Vermiform appendix (tissue), 1 donor: Measurements from ENCODE around the genes RP9 and BBS9.

DNA sequence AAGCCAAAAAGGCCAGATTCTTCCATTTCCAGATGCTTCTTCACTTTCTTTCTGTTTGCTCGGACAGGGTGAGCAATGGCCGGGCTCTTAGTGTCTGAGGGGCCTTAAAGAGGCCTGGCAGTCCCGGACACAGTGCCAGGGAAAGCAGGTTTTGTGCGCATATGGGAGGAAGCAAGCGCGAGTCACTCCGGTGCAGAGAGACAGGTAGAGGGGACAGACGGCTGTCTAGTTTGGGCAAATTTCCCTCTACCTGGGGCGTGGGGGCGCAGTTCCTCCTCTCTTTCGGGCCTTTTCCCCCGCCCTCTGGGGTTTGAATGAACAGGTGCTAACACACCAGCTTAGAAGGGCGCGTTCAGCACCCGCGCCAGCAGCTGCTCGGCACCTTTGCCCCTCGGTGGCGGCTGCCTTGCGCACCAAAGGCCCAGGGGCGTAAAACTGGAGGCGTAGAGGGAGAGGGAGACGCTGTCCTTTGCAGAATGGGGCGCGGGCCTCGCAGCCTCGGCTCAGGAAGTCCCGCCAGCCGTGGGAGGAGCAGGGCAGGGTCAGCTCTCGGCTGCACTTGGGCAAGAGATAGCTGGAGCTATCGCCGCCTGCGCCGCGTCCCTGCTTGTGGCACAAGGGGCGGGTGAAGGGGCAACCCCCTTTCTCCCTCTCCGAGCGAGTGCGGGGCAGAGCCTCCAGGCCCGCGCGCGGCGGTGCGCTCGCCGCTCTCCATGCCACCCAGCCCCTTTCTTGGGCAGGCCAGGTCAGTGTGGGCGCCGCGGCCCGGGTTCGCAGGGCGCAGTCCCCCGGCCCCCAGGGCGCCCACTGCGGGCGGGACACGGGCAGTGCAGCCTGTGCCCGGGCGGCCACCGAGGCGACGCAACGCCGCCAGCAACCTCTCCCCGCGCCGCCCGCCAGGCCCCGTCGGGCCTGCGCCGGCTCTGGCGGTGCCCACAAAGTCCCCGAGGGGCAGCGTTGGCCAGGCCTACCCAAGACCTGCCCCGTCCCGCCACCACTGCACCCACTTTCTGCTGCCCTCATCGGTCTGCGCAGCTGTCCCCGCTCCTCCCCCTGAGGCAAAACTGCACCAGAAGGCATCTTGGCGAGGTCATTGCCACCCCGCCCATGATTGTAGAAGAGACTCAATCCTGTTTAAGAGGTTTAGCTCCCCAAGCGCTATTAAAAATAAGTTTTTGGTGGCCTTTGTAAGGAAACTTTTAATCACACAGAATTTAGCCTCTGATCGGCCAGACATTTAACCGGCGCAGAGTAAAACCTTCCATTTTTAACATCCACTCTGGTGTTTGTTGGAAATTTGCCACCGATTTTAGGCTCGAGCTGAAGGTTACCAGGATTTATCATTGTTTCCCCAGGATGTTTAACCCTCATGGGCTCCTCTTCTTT lies 4.1 kb downstream of the NEUROD6 start:
- PRO-cap: unidirectional peak, plus-strand start at position 180 of the sequence

DNA sequence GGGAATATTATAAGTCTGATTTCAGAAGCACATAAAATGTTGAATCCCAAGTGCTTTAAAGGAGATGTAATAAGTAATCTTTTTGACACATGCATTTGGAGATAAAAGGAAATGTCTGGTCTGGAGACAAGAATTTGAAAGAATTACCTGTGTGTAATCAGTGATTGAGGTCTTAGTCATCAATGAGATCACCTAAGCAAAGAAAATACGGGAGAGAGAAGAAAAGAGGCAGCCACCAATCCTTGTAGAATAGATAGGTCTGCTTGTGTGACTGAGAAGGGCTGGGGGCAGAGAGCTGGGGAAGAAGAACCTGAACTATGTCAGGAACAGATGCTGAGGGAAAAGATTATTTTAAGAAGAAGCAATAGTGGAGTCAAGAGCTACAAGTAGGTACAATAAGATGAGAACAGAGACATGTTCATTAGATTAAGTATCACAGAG lies 49.3 kb upstream of the ITPRID1 start:
- PRO-cap: no peak

DNA sequence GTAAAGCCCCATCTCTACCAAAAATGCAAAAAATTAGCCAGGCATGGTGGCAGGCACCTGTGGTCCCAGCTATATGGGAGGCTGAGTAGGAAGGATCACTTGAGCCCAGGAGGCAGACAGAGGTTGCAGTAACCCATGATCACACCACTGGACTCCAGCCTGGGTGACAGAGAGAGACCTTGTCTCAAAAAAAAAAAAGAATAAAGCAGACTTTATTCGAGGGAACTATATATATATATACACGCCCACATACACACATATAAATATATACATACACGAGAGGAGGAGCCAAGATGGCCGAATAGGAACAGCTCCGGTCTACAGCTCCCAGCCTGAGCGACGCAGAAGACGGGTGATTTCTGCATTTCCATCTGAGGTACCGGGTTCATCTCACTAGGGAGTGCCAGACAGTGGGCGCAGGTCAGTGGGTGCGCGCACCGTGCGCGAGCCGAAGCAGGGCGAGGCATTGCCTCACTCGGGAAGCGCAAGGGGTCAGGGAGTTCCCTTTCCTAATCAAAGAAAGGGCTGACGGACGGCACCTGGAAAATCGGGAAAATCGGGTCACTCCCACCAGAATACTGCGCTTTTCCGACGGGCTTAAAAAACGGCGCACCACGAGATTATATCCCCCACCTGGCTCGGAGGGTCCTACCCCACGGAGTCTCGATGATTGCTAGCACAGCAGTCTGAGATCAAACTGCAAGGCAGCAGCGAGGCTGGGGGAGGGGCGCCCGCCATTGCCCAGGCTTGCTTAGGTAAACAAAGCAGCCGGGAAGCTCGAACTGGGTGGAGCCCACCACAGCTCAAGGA lies 25.7 kb downstream of the LSM5 start:
- PRO-cap: no peak

DNA sequence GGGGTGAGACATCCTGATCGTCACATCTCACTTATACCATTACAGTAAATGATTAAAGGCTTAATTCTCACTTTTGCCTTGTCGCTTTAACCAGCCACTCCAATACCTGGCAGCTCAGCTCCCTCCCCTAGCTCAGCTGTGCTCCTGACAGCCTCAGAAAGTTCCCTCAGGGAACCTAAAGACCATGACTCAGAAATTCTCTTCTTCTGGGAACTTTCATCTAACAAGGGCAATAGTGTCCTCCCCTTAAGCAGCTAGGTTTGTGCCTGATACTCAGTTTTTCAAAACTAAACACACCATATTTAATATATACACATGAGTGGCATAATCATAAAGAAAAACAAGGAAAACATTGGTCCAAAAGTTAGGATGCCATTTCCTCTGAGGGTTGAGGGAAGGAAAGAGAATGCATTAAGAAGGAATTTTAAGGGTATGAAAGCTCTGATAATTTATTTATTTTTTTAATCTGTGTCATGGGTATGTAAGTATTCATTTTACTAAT lies 174.3 kb downstream of the AVL9 start:
- PRO-cap: no peak

DNA sequence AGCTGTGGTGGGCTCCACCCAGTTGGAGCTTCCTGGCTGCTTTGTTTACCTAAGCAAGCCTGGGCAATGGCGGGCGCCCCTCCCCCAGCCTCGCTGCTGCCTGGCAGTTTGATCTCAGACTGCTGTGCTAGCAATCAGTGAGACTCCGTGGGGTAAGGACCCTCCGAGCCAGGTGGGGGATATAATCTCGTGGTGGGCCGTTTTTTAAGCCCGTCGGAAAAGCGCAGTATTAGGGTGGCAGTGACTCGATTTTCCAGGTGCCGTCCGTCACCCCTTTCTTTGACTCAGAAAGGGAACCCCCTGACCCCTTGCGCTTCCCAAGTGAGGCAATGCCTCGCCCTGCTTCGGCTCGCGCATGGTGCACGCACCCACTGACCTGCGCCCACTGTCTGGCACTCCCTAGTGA lies 192.9 kb downstream of the AVL9 start:
- PRO-cap: no peak

DNA sequence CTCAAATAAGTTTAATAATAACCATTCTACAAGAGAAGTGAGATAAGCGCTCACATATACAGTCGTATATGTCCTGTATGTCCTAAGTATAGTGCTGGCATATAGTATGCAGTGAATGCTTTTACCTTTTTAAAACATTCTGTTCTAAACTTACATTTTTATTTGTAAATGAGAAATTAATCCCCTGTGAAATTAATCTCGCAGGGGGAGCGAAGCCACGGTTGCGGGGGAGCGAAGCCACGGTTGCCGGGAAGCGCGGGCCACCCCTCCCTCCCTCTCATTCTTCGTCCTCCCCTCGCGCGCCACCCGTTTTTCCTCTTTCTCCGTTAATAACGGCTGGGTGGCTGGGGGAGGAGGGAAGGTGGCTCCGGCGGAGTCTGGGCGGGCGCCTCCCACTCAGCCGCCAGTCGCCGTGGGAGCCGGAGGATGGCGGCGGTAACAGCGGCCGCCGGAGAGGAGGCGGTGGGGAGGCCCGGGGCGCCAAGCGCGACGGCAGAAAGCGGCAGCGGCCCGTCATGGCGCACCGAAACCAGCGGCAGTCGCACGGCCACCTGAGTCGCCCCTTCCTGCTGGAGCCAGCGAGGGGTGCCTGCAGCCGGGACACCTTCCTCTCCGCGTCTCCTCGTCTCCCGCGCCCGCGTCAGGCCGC lies 163.7 kb downstream of the KBTBD2 start:
- PRO-cap: unidirectional peak, plus-strand start at position 406 of the sequence

GRCh38 chr7:32862971-32863748 lies 28.4 kb downstream of the KBTBD2 start:
- PRO-cap: no peak

DNA sequence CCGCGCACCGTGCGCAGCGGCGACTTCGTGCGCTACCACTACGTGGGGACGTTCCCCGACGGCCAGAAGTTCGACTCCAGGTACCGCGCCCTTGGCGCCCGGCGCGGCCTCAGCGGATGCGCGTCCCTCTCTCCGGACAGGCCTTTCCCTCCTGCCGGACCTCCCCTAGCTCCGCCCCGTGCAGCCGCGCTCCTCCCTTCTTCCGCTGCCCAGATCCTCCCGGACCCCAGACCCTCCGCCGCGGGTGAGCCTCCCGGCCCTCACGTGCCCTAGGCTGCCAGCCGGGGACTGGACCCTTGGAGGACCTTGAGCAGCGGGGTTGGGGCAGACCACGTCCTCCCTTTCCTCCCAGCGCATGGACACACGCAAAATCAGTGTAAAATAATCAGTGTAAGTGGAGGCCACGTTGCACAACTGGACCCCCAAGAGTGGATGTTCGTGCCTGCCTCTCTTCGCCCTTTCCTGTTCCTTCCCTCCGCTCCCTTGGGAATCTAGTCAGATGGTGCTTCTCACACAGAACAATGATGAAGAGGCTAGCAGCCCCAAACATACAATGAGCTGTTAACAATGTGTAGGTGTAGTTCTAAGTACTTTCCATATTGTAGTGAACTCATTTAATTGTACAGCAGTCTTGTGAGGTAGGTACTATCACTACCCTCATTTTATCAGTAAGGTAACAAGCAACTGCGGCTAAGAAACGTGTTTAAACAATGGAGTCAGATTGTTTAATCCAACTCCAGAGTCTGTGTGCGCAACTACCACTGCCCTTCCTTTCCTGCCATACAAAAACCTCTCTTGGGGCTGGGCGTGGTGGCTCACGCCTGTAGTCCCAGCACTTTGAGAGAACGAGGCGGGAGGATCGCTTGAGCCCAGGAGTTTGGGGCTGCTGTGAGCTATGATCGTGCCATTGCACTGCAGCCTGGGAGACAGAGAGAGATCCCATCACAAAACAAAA lies 752 bp downstream of the FKBP9 start:
- PRO-cap: bidirectional peak, plus-strand start at position 229 of the sequence, minus-strand start at position 118 of the sequence; bidirectional peak, plus-strand start at position 835 of the sequence, minus-strand start at position 523 of the sequence

DNA sequence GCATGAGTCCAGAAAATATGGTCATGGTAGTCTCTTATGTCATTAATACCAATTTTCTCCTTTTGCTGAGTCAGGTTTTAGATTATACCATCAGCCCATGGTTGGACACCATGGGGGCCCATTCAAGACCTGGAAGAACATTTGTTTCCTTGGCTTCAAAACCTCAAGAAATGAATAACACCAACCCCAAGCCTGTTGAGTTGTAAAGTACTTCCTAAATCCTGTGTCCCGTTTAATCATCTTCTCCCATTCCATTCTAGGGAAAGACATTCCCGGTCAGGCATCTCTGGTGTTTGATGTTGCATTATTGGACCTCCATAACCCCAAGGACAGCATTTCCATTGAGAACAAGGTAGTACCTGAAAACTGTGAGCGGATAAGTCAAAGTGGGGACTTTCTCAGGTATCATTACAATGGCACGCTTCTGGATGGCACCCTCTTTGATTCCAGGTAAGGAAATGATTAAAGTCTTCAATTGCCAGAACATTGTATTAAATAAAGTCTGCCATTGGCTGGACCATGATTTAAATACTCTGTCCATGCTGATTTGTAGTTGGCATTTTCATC lies 22.9 kb downstream of the FKBP9 start:
- PRO-cap: no peak

GRCh38 chr7:33002464-33002981 lies 45.3 kb downstream of the FKBP9 start:
- PRO-cap: no peak

DNA sequence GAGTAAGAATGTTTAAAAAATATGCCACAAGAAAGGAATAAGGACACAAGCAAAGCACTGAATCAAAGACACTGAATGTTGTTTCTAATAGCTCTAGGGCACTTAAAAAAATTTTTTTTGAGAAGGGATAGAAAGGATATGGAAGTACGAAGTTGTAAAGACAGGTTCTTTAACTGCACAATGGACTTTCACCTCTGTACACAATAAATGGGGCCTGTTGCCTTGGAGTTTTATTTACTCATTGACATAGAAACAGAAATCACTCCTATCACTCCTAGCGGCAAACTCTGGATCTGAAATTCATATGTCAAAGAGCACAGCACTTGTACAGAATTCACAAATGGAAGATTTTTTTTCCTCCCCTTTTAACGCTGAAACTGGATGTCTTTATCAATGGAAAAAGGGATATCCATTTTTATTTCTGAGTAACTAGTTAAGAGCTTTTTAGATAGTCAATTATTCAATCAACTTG lies 18.3 kb downstream of the NT5C3A start:
- PRO-cap: no peak

GRCh38 chr7:33108687-33109964 lies at the start of gene RP9:
RP9 (minus strand) TSS chr7:33109404.
- PRO-cap: bidirectional peak, plus-strand start at chr7:33108980, minus-strand start at chr7:33108986; bidirectional peak, plus-strand start at chr7:33109523, minus-strand start at chr7:33109372

- PRO-cap: bidirectional peak, plus-strand start at chr7:33129586, minus-strand start at chr7:33129222
Observed at GRCh38 chr7:33128983-33130222, at the start of gene BBS9. BBS9 (plus strand) TSS chr7:33129564.

GRCh38 chr7:33726497-33727175 lies 178.7 kb upstream of the BMPER start:
- PRO-cap: no peak

DNA sequence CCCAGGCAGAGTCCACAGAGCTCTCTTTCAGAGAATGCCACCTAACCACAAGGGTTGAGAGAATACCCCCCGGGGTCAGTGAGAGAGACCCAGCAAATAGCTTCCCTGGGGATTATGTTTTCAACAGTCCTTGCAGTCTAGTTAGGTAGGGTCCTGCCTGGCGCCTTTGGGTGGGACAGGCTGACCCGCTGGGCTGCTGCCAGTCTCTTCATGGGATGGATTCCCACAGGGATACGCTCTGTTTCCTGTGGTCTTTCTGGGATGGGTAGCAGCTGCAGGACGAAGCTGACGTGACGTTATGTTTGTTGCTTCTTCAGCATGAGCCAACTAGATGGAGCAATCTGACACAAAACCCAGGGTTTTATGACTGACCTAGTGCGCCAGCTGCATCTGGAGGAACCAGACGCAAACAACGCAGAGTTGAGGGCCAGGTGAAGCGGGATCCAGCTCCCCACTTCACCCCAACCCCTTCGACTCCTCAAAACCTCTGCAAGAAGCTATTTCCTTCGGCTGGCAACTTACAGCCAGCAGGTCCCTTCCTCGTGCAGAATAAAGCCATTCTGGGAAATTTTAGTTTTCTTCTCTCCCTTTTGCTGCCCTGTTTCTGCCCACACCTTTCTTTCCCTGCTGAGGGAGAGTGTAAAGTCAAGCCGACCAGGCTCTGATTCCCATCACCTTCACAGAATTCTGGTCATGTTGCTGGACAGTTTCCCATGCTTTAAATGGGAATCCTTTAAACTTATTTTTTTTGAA lies 16.3 kb downstream of the BMPER start:
- PRO-cap: no peak

DNA sequence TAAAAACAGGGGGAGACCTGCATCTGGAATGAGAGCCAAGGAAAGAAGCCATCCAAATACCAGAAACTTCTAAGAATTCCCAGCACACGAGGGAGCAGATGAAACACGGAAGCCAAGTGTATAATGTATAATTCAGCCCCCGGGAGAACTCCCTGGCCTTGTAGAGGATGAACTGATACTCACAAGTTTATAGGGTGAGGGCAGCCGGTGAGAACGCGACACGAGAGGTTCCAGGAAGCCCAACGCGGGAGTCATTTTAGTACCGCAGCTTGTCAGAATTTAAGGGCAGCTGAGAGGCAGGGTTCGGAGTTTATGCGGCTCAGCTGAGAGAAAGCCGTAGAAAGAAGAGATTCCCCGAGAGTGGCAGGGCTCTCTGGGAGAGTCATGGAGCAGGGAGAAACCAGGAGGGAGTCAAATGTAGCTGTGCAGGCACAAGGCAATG lies 164.0 kb downstream of the NPSR1 start:
- PRO-cap: no peak

DNA sequence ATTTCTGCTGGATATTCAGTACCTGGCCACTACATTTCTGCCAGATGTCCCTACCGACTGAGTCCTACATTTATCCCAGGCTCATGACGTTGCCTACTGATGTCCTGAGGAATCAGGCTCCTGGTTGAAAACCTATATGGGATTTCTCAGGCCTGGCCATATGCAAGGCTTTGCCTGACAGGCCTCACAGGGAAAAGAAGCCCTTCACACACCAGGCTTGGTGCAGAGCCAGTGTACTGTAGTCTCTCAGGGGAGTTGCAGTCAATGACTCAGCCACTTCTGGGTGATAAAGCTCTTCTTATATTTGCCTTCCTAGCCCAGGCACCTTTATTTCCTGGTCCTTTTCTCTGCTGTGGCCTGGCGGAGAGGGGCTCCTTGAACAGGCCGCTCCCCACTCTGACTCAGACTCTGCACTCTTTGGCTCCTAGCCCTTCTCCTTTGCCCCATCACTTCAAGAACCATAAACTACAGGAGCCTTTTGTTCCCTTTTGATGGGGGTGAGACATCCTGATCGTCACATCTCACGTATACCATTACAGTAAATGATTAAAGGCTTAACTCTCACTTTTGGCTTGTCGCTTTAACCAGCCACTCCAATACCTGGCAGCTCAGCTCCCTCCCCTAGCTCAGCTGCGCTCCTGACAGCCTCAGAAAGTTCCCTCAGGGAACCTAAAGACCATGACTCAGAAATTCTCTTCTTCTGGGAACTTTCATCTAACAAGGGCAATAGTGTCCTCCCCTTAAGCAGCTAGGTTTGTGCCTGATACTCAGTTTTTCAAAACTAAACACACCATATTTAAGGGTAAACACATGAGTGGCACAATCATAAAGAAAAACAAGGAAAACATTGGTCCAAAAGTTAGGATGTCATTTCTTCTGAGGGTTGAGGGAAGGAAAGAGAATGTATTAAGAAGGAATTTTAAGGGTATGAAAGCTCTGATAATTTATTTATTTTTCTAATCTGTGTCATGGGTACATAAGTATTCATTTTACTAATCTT lies 33.4 kb downstream of the DPY19L1 start:
- PRO-cap: no peak

- PRO-cap: no peak
Observed at GRCh38 chr7:35419397-35419756, 165.5 kb upstream of the TBX20 start.

- PRO-cap: no peak
Observed at GRCh38 chr7:35624710-35625232, 70.2 kb downstream of the HERPUD2 start.

DNA sequence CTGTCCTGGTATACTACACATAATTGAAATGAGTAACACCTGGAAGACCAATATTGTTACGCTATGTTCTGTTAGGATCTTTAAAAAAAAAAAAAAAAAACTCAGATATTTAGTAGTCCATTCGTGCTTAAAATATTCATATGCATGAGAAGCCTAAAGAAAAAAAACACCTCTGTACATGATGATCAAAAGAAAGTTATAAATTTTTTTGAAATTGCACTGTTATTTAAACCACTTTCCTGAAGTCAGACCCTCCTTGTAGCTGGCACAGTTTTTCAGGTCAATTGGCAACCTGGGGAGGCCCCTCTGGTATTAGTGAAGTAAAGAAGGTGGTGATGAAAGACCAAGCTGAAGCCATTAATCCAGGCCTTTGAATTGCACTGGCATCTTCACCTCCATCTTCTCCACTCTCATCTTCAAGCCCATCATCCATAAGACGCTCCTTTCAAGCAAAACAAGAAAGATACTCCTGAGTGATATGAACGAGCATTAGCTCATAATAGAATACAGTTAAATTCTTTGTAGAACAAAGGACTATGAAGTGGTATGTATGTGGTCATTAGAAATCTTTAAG lies 61.4 kb downstream of the HERPUD2 start:
- PRO-cap: no peak